Thoracic aorta endothelial cell (primary cell): ENCODE results near the gene TNFAIP6.

GRCh38 chr2:147614220-147614601, 230.6 kb upstream of the ACVR2A start:
- CAGE, long polyA plus RNA: no peak

GRCh38 chr2:147711041-147711531, 133.7 kb upstream of the ACVR2A start:
- CAGE, long polyA plus RNA: no peak

DNA sequence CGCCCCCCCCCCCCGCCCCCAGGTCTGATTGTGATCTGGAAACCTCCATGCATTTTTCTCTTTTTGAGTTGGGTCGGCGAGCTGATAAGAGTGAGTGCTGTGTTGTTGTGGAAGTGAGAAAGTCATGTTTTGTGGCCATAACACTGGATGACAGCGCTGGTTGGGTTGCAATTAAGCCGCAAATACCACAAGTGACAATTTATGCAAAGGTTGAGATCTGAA, 429 bp downstream of the ACVR2A start:
- CAGE, long polyA plus RNA: no peak

DNA sequence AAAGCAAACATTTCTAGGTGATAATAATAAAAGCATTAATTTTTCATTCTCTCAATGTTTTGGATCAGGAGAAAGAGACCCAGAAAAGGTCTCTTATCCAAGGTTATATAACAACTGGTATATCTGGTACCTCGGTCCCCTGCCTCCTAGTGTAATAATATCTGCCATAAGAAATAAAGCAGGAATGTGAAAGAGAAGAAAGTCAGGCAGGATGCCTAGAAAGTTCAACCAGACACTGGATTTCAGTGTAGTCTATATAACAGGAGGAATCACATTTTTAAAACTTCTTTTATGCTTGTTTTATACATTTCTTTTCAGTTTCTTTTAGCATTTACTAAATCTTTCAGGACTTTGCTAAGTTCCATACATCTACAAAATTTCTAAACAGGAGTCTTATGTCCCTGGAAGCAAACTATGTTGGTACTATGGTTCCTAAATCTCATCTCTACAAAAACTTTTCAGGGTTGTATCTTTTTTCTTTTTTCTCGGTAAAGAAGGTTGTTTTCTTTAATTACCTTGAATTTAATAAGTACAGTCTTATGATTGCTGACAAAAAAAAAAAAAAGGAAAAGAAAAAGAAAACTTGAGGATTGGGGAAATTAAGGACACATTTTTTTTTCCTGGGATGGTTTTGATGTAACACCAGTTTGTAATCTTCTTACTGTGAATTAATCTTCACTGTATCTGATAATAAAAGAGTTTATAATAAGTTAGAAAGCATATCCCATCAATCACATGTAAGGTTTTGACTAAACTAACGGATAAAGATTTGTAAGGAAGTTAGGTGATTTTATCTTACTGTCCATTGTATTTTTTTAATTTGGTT, 17.3 kb downstream of the MBD5 start:
- CAGE, long polyA plus RNA: no peak

DNA sequence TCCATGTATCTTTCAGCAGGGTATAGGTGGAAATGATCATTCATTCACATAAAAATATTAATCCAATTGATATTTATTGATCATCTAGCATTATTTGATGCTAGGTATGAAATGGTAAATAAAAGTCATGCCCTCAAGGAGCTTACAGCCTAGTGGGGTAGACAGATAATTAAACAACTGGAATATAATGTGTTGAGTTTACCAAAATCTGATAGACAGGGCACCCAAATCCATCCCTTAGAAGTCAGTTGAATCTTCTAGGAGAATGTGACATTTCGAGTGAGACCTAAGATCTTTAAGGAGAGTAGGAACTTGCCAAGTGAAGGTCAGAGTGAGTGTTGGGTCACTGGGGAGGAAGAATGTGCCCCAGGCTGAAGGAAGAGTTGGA, 78.9 kb downstream of the MBD5 start:
- CAGE, long polyA plus RNA: no peak

- CAGE, long polyA plus RNA: no peak
Measured at GRCh38 chr2:148704188-148705157, 59.9 kb downstream of the EPC2 start.

DNA sequence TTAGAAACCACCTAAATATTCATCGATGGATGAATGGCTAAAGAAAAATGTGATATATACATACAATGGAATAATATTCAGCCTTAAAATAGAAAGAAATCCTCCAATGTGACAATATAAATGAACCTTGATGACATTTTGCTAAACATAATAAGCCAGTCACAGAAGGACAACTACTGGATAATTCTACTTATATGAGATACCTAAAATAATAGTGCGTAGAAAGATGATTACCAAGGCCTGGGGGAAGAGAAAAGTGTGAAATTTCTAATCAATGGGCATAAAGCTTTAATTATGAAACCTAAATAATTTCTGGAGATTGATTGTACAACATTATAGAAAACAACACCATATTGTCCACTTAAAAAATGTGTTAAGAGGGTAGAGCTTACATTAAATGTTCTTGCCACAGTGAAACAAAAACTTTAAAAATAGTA, 281.0 kb upstream of the MMADHC start:
- CAGE, long polyA plus RNA: no peak

DNA sequence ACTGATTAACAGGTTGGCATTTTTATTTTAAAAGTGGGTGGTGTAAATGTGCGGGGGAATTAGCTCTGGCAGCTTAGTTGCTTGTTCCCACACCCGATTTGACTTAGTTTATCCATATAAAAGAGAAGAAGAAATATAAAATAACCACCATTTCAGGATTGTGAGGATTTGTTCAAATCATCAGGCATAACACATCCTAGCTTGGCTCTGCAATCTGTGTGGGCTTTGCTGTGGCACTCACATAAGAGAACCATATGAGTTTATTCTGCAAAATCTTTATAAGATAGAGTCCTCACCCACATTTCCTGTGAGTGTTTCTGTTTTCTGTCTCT, 258.7 kb downstream of the RND3 start:
- CAGE, long polyA plus RNA: no peak

DNA sequence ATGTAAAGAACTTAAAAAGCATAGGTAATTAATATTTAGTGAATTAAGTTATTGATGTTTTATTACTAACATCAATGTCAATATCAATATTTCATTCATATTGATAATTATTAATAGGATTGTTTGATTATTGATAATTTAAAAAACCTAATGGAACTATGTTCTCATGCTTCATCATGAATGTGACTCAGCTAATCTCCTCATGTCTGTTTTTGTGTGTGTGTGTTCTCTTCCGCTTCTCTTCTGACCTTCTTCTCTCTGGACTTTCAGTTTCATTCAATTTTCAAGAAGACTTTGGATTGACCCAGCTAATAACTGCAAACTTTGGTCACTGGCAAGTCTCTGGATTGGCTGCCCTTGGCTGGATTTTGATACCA, 167.9 kb downstream of the RND3 start:
- CAGE, long polyA plus RNA: no peak

GRCh38 chr2:150476706-150477365, 10.6 kb downstream of the RND3 start:
- CAGE, long polyA plus RNA: no peak

- CAGE, long polyA plus RNA: no peak
Measured at GRCh38 chr2:150478917-150479543, 8.4 kb downstream of the RND3 start.

- CAGE, long polyA plus RNA: no peak
Measured at GRCh38 chr2:150529380-150529725, 41.9 kb upstream of the RND3 start.

GRCh38 chr2:150630430-150631108, 143.1 kb upstream of the RND3 start:
- CAGE, long polyA plus RNA: no peak

GRCh38 chr2:151357315-151357758, at the start of gene TNFAIP6:
TNFAIP6 (plus strand) TSS chr2:151357592.
- CAGE, long polyA plus RNA: no peak

DNA sequence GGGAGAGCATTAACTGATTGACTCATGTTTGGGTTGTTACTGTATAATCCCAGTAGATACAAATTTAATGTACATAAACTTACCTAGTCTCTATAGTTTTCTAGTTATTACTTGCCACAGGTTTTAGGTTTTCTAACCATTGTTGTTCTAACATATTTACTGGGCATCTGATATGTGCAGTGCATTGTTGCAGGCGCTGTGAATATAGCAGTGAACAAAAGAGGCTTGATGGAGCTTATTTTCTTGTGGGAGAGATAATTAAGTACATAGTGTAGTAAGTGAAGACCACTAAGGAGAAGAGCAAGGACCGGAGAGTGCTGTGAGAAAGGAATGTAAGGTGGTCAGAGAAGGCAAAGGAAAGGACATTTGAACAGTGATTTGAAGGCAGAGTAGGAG, 11.3 kb downstream of the RIF1 start:
- CAGE, long polyA plus RNA: no peak

DNA sequence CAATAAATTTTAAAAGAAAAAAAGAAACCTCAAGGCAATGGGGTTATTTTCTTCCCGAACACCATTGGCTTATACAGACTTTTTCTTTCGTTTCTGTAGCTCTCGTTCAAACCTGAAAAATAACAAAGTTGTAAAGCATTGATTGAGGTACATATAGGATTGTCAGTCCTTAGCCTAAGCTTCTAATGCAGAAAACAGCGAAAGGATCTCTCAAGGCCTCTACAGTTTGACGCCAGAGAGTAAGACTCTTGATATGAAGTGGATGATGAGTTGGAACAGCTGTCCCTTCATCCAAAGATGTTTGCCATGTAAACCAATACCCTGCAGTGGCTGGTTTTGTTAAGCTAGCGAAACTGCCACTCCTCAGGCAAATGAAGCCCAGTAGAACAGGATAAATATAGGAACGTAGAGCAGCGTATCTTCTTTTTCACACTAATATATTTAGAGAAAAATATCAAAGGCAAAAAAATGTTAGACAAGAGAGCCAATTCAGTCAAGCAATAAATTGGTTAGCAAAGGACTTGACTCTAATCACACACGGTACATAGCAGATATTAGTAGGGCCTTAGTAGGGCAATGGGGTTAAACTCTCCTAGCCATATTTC, 490 bp downstream of the NEB start:
- CAGE, long polyA plus RNA: no peak

DNA sequence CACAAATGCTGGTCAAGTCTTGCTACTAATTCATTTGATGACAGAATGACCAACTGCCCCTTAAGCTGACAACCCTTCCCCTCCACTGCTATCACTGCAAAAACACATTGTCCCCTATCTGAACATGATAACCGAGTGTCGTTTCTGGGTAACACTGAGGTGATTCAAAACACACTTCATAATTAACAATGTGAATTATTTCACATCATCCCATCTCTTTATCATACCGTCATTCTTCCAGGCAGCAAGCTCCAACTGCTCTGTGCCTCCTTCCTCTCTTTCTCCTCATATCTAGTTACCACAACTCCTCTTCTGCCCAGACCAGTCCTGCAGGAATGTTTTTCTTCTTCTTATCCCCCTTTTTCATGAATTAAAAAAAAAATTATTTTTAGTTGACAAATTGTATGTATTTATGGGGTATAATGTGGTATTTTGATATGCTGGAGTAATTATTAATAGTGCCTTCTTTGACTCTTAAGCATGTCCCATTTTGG, 38.6 kb downstream of the ARL5A start:
- CAGE, long polyA plus RNA: no peak

GRCh38 chr2:152335880-152336454, 993 bp downstream of the FMNL2 start:
- CAGE, long polyA plus RNA: no peak

DNA sequence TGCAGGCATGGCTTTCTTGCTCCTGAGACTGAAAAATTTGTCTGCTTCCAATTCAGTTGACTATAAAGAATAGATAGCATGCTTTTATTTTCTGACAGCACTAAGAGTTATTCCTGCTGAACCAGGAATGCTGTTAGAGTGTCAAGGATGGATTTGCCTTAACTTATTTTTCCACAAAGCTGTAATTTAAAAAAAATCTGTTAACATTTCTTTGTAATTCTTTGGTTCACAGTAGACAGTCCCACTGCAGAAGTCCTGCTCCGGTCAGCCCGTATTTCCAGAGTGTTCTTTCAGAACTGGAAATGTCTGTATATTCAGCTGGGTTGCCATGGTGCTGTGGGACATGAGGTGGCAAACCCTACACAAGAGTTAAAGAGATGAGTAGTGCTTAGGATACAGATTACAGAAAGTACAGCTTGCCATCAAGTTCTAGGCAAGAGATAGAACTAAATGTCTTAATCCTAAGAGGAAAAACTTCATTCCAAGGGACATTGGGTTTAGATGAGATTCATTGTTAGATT, 60.0 kb downstream of the FMNL2 start:
- CAGE, long polyA plus RNA: no peak

- CAGE, long polyA plus RNA: no peak
Measured at GRCh38 chr2:152403468-152403835, 68.5 kb downstream of the FMNL2 start.